Neural progenitor cell (in vitro differentiated cells): ENCODE measurements around a stretch of chr20.

- RAMPAGE, long total RNA, result no peak
Observed at GRCh38 chr20:50015793-50016391, 33.1 kb downstream of the SNAI1 start.

DNA sequence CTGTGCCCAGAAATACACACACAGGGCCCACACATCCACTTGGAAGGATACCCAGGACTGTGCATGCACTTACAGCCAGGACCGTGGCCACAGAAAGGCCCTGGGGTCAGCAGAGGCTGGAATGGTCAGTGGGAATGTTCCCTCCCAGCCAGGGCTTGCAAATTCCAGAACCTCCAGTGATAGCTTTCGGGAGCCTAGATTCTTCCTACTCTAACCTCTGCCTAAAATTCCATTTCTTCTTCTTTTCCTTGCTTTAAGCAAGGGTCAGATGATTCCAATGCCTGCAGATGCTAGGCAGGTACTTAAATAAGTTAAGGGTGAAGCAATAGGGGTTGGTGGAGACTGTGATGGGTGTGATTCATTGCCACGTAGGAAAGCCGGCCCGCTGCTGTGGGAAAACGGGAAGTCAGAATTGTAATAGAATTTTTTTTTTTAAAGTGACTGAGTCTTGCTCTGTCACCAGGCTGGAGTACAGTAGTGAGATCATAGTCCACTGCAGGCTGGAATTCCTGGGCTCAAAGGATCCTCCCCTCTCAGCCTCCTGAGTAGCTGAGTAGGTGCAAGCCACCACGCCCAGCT, 51.0 kb downstream of the SNAI1 start:
- RAMPAGE, long total RNA, result no peak

GRCh38 chr20:50081528-50082523, 31.1 kb downstream of the UBE2V1 start:
- RAMPAGE, long total RNA, result no peak

- RAMPAGE, long total RNA, result no peak
Observed at GRCh38 chr20:50146519-50147902, 6.5 kb downstream of the PEDS1 start.

DNA sequence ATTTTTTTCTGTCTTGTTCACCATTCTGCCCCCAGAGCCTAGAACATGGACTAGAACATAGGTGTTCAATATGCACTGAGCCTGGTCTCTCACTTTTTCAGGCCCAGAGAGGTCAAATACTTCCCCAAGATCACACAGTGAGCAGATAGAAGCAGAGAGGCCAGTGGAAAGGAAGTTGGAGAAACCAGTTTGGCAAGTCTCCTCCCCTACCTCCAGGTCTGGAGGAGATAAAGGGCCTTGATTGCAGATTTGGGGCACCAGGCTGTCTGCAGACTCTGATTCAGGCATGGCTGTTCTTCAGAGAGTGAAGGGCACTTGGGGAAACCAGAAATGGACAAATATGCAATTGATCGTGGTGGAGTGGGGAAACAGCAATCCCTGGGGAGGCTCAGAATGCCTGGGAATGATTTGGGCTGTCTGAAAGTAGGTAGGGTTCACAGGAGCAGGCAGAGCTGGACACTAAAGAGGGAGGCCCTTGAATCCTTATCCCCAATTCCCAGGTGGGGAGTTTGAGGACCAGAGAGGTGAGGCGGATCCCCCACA, 2.5 kb downstream of the PEDS1 start:
- RAMPAGE, long total RNA, result no peak

DNA sequence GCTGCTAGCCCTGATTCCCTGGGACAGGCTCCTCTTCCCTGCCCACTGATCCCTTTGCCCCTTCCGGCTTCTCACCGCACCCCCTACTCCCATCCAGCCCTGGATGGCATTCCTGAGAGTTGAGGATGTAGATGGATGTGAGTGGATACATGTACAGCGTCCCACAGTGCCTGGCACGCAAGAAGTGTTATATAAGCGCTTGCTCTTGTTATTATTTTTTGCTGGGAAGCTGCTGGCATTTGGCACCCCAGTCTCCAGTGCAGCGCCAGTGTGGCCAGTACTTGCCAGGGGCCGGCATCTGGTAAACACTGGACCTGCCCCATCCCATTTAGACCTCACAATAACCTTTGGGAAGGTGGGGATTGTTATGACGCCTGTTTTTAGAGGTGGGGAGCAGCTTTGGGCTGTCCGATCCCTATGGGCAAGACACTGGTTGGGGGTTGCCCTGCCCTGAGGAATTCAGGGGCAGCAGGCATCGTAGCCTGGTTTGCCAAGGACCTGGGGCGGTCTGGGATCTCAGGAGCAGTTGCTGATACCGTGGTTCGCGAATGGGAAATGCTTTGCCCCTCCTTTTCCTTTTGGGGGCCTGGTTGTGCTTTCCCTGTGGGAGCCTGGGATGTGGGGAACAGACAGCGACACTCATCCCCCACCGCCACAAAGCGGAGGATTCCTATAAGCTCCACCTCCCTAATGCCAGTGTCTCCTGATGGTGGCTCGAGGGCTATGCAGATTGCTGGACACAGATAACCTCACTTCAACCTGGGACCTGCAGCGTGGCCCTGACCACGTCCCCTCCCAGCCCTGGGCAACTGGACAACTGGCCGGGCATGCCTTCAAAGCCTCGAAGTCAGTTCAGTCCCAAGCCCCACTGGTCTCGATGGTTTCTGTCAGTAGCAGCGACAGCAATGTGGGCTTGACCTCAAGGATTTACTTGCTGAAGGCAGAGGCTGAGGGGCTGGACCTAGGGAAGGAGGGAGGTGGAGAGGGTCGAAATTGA, 3.1 kb downstream of the CEBPB start:
- RAMPAGE, long total RNA, result no peak

GRCh38 chr20:50196112-50196608, 5.5 kb downstream of the CEBPB start:
- RAMPAGE, long total RNA, result no peak

GRCh38 chr20:50247963-50248875, 57.6 kb downstream of the CEBPB start:
- RAMPAGE, long total RNA, result no peak

DNA sequence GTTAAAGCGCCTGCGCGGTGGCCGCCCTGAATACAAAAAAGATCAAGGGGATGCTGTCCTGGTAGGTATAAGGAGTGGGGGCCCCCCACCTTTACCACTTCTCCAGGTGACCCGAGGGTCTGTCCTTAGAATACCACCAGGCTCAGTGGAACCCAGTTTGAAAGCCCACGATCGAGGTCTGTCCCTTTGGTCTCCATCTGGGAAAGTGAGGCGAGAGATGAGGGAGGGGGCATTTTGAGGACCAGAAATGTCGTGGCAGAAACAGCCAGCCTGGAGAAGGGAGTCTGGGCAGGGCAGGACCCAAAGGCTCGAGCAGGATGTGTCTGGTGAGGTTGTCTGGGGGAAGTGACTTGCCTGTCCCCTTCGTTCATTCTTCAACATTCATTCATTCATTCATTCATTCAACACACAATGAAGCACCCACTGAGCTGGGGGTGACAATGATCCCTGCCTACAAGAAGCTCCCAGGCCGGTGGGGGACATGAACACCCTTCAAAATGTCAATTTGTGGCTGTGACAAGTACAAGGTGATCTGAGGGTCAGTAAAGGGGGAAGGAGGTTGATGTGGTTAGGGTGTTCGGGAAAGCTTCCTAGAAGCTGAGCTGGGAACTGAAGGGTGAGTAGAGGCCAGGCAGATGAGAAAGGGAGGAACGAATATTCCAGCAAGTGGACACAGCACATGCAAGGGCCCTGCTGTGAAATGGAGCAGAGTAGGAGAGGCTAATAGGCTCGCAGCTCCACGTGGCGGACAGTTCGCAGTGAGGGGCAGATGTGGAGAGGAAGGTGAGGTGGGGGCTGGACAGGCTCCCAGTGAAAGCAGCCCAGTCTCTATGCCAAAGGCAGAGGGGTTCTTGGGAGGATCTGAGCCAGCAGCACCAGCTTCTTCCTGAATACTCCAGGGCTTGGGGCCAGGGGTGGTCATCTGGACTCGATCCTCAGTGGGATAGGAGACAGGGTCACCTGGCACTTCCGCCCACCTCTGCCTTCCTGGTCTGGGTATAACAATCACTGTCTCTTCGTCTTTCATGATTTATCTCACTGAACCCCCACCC, 80.7 kb downstream of the CEBPB start:
- RAMPAGE, long total RNA, result no peak

GRCh38 chr20:50283638-50284361, 93.2 kb downstream of the CEBPB start:
- RAMPAGE, long total RNA, result no peak

DNA sequence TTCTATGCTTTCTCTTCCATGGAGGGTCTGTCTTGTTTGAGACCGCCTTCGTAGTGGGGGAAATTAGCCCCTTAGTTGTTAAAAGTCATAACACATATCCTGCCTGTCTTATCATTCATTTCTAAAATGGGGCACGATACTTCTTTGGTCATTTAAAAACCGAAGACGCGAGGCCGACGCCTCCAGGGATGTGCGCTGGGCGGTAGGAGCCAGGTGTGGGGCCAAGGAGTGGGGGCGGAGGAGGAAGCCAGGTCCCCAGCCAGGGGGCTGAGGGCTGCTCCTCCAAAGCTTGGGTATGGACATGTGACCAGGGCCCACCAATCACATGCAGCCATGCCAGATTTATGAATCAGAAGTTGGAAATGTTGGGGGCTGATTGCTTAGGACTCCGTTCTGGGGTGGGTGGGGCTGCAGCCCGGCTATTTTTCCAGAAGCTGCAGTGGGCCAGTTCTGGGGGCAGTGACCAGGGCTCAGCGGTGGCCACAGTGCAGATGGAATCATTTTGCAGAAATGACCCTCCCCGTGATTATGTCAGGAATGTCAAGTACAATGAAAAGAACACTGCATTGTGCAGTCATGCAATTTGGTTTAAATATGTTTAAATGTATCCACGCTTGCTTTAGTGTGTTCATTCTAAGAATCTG, 95.9 kb downstream of the CEBPB start:
- RAMPAGE, long total RNA, result no peak

DNA sequence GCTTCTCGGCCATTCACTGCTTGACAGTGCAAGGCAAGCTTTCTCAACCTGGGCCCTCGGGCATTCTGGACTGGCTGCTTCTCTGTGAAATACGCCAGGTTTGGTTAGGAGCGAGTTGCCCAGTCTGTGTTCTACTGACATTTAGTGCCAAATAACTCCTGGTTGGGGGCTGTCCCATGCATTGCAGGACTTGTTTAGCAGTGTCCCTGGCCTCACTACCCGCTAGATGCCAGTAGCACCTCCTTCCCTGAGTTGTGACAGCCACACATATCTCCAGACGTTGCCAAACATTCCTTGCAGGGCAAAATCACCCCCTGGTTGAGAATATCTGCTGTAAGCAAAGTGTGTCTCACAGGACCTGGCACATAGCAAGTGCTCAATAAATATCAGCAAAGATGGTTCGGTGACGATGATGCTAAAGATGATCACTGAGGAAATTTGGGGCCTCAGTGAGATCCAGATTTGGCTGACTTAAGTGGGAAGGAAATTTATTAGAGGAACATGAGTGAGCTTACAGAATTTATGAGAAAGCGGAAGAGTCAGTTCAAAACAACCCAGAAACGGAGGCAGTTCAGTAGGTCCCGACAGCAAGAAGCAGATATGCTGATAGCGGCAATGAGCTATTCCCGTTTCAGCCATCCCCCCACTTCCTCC, 157.1 kb downstream of the CEBPB start:
- RAMPAGE, long total RNA, result no peak

DNA sequence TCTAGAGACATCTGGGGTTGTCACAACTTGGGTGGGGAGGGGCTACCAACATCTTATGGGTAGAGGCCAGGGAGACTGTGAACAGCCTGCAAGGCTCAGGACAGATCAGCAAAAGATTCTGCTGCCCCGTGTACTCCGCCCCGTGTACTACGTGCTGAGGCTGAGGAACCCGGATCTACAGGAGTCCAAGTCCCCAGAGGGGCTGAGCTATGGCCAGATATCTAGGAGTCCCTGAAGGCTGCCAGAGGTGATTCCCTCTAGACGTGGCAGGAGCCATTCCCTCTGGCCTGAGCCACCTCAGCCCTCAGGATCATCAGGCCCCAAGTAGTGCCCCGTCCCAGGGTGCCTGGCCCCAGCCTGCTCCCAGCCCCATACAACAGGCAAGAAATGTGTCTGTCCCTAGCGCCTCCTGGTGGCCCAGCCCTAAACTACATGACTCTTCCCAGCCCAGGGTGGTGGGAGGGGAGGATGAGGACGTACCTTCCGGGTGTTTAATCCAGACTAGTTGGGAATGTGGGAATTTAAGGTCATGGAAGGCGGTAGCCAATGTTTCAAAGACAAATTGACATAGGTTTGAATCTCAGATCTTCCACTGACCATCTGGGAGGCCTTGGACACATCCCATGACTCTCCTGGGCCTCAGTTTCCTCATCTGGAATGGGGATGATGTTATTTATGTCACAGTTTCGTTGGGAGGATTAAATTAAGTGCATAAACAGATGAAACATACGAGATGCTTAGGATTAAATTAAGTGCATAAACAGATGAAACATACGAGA, 49.5 kb upstream of the PTPN1 start:
- RAMPAGE, long total RNA, result no peak

DNA sequence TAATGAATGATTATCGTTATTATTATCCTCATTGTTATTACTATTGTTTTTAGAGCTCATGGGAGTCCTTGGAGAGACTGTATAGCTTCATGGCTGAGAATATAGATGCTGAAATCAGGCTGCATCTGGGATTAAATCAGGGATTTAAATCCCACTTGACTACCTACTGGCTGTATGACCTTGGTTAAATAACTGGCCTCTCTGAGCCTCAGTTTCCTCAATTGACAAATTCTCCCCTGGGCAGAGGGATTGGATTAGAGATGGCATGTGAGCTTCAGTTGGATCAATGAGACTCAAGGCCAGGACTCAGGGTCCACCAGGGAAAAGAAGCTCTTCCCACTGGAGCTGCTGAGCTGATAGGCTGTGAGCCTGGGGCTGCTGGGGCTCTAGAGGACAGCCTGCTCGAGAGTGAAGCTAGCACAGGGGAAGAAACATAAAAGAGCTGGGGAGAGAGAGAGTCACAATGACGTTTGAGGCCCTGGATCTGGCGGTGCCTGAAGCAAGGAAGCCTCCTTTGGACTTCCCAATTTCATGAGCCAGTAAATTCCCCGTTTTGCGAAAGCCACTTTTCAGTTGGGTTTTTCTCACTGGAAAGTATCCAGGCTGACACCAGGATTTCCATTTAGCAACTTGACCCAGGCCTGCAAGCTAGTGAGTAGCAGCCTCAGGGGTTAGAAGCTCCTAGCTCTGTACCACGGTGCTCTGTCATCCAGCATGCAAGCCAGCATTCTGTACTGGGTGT, 7.4 kb upstream of the PTPN1 start:
- RAMPAGE, long total RNA, result no peak

DNA sequence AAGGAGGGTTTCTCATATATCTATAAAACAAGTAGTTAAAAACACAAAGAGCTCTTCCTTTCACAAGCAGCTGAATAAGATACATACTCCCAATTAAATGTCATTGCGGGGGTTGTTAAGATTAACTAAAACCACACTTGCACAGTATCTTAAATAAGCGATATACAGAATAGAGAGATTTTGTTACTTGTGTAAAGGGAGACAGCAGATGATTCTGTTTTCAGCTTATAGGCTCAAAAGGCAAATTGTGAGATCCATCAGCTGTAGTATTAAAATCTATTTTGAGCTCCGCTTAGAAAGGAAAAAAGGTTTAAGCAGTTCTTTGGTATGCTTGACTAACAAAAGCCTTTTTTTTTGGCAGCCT, 1.4 kb downstream of the PTPN1 start:
- RAMPAGE, long total RNA, result no peak

DNA sequence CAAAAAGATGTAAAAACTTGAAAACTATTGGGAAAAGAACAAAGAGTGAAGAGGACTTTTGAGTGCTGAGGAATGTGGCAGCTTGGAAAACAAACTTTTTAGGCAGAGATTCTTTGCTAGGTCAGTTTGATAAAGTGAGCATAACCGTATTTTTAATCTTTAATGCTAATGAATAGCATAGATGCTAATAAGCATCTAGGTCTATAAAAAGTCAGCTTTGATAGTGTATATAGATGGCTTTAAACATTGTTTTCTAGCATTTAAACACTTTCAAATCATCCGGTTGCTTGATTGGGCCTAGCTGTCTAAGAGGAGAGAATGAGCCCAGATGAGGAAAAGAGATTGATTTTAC, 2.8 kb downstream of the PTPN1 start:
- RAMPAGE, long total RNA, result no peak

- RAMPAGE, long total RNA, result no peak
Observed at GRCh38 chr20:50521282-50521790, 11.2 kb downstream of the PTPN1 start.

DNA sequence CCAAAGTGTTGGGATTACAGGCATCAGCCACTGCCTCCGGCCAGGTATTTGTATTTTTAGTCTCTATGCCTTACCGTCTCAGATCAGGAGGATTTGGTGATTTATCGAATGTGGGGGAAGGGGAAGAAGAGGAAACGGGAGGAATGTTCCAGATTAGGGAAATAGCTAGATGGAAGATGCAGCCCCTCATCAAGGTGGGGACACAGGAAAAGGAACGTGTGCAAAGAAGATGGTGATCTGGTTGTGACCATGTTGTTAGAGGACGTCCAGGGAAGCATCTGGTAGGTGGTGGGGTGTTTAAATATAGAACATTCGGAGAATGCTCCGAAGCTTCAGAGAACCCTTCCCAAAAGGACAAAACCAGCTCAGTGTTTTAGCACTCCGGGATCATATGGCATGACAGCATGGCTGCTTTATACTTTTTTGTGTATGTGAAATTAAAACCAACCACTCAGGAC, 12.9 kb downstream of the PTPN1 start:
- RAMPAGE, long total RNA, result no peak

- RAMPAGE, long total RNA, result no peak
Observed at GRCh38 chr20:50624408-50624997, 66.8 kb downstream of the RIPOR3 start.

DNA sequence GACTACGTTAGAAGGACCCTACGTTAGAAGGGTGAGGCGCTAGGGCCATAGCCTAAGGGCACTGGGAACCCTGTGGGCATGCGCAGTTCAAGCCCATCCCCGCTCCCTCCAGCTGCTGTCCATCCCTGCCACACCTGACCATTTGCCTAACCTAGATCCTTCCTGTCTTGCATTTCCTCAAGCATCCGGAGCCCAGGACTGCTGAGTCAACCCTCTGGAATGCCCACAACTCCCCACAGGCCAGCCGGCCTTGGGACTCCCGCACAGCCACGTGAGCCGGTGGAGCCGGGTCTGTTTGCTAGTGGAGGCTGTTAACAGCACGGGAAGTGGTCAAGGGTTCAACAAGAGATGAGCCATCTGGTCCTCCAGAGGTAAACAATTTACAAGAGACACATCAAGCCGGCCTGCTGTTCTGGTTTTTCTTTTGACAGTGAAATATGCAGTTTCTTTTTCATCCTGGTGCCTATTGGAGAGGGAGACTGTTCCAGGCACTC, 45.8 kb downstream of the RIPOR3 start:
- RAMPAGE, long total RNA, result no peak